Frontal cortex (tissue), 2 donors: Measurements from ENCODE around the genes SMO and NRF1.

DNA sequence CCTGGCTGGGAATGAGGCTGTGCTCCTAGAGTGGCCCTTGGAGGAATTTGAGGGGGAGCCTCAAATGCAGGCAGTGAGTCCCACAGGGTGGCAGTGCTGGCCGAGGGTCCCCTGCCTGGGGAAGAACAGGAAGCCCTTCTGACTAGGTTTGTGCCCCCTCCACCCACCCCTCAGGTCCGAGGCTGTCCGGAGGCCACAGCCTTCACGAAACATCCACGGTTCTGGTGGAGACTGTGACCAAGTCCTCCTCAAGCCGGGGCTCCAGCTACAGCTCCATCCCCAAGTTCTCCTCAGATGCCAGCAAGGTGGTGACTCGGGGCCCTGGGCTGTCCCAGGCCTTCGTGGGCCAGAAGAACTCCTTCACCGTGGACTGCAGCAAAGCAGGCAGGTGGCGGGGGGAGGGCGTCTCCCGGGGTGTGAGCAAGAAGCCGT lies 4.8 kb upstream of the ATP6V1F start:
- RAMPAGE, long total RNA = no peak

DNA sequence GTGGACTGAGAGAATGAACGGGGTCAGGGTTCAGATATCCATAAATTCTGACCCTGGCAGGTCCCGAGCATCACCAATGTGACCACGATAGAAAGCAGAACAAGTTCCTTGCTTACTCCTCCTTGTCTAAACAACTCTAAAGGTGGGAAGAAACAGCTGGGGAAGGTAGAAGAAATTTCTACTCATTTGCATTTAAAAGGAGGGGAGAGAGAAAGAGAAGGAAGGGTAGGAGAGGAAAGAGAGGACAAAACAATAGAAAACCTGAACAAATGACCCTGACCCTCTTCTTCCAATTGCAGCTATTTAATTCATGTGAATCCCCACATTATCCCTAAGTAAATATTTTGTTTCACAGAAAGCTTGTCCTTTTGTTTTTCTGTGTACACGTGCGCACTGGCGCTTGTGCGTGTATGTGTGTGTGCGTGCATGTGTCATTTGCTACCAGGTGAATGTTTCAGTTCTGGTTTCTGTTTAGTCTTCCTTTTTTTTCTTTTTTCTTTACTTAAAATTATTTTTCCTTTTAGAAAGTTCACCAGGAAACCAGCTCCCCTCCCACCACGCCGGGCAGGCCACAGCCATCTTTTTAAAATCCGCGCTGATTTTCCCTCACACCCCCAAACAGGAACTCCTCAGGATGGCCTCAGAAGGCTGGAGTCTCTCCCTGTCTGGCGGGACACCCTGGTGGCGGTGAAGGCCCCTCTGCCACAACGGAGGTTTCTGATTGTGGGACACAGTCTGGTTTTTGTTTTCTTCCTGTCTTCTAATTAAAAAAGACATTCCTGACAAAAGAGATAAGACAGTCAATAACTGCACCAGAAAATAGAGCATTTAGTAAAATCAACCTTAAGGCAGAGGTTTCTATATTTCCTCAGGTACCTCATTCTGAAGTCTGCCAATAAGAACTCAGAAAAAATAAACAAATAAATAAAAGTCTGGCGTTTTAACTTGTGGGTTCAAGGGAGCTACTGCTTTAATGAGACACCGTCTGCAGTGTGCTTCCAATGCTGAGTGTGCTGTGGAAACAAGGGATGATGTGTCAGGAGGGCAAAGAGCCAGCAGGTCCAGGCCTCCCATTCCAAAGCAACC lies 17.2 kb downstream of the IRF5 start:
- RAMPAGE, long total RNA = no peak

- RAMPAGE, long total RNA = no peak
These were observed 1.1 kb upstream of the TNPO3 start for GRCh38 chr7:129055972-129056429.

GRCh38 chr7:129188234-129188884 lies at the start of gene SMO:
Gene SMO, plus strand, starts transcription at chr7:129188633.
- RAMPAGE, long total RNA = no peak

DNA sequence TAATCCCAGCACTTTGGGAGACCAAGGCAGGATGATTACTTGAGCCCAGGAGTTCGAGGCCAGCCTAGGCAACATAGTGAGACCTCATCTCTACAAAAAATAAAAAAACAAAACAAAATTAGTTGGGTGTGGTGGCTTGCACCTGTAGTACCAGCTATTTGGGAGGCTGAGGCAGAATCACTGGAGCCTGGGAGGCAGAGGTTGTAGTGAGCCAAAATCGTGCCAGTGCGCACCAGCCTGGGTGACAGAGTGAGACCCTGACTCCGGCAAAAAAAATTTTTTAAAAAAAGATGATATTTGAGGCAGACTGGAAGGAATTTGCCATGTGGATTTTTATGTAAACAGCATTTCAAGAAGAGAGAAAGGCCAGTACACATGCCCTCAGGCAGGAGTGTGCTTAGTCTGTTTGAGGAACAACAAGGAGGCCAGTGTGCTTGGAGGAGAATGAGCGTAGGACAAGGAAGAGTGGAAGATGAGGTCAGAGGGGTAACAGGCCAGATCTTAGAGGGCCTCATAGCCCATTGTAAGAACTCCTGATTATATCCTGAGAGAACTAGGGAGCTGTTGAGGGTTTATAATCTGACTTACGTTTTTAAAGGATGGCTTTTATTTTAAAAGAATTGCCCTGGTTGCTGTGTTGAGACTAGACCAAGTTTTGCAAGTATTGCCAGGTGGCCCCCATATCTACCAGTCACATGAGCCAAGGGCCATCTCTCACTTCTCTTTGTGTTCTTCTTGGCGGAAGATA lies 17.2 kb upstream of the STRIP2 start:
- RAMPAGE, long total RNA = no peak

GRCh38 chr7:129427516-129427989 lies 6.7 kb upstream of the STRIP2 start:
- RAMPAGE, long total RNA = no peak

GRCh38 chr7:129611537-129612720 lies at the start of gene NRF1:
Gene NRF1, plus strand, starts transcription at chr7:129611720.
- RAMPAGE, long total RNA = no peak

GRCh38 chr7:129825332-129826203 lies 127.2 kb downstream of the UBE2H start:
- RAMPAGE, long total RNA = no peak

DNA sequence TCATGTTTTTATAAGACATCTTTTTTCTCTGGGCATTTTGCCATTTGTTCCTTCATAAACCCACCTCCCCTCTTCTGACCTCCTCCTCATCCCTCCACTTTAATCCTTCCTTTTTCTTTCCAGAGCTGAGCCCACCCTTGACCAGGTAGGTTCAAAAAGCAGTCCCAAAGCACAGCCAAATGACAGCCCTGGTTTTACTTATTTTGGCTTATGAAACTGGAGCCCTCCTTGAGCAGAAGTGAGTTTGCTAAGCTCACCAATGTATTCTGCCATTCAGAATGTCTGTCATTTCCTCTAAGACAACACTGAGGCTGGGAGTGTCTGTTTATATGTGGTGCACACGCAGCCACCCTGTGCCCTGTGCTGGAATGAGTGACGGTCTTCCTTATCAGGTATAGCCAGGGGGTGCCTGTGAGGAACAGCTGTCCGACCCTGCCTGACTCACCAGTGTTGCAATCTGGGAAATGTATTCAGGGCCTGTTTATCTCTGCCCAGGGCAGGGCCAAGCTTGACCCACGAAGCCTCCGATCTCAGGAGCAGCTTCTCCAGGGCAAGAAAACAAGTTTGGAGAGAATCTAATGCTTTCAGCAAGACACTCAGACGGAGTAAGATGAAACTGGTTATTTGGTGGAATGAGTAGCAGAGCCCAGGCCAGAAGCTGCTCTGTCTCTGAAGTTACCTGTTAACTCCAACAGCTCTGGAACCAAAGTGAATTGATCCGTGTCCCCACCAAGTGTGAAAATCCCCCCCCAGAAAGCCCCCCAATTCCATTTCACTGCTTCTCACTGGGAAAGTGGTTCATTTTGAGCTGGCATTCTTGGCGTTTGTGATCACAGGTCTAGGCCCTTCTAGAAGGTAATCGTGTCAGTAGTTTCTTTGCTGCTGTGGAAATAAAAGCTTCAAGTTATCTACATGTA lies 5.9 kb upstream of the UBE2H start:
- RAMPAGE, long total RNA = no peak

DNA sequence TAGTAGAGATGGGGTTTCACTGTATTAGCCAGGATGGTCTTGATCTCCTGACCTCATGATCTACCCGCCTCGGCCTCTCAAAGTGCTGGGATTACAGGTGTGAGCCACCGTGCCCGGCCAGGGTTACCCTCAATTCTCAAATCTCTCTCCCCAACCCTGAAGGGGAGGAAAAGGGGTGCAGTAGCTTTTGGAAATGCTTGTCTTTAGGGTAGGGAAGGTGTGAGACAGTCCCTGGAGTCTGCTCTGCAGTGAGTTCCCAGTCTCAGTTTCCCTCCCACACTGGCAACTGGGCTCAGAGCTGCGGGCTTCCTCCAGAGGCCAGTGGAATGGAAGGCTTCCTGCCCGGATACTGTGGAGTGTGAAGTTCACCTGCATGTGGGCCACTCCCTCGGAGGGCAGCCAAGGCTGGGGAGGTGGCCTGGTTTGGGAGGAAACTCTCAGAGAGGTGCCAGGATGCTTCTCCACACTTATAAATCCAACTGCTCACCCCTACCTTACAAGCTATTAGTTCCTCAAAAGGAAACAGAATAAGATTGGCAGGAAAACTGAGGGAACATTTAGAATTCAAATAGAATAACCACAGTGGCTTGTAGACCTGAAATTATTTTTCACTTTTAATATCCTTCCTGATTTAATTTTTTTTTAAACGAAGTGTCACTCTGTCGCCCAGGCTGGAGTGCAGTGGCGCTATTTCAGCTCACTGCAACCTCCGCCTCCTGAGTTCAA lies 18.0 kb upstream of the UBE2H start:
- RAMPAGE, long total RNA = no peak

- RAMPAGE, long total RNA = no peak
These were observed 29.1 kb downstream of the ZC3HC1 start for GRCh38 chr7:130022076-130022496.

GRCh38 chr7:130059414-130060007 lies 8.3 kb upstream of the ZC3HC1 start:
- RAMPAGE, long total RNA = no peak

DNA sequence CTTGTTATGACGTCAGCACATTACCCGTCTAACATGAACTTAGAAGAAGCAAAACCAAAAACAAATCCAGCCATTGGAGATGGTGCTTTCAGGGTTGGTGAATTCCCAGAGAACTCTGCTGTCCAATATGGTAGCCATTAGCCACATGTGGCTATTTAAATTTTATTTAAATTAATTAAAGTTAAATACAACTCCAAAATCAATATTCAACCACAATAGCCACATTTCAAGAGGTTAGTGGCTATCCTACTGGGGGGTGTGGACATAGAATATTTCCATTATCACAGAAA lies 186 bp upstream of the CPA5 start:
- RAMPAGE, long total RNA = no peak

- RAMPAGE, long total RNA = no peak
These were observed 5.1 kb upstream of the MEST start for GRCh38 chr7:130486552-130487452.

- RAMPAGE, long total RNA = no peak
These were observed 16.3 kb downstream of the MEST start for GRCh38 chr7:130507973-130508774.

DNA sequence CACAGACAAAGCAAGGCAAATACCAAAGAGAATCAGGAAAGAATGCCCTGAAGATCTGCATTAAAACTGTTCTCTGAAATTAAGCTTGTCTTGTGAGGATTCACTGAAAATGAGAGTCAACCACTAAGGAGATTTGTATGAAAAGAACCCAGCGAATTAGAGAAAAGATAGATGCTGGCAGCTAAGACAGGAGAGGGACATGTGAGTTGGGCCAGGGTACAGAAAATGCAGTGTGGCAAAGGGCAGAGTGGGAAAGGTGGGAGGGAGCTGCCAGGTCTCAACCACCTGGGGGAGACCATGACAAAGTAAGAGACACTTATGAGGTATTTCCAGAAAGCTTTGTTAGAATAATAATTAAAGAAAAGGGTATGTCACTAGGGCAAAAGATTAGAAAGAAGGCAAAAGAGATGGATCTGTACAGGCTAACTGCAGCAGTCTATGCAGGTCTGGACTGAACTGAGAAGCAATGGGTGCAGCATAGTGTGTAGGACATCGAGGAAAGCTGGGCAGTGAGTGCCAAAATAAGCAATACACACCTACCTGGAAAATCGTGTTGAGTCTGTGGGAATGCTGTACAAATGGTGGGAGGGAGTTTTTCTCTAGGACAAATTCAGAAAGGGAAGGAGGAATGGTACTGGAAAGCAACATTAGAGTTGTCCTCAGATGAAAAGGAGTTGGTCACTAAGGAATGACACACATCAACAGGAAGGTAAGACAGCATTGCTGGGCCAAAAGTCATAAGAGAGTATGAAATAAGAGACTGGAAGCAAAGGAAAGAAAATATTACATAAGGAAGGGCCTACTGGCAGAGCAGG lies 19.2 kb downstream of the MEST start:
- RAMPAGE, long total RNA = no peak

DNA sequence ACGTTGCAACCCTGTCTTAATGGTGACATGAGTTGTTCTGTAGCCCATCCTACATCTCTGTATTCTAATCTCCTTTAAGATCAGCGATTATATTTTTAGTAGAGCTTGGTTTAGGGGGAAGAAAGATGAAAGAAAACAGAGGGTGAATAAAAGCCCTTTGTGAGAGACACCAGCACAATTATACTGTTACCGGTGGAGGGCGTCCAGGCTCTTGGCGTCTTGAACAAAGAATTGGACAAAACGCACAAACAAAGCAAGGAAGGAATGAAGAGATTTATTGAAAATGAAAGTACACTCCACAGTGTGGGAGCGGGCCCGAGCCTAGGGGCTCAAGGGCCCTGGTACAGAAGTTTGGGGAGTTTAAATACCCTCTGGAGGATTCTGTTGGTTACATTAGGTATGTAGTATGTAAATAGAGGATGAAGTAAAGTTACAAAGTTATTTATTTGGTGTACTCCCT lies 60.3 kb upstream of the KLF14 start:
- RAMPAGE, long total RNA = no peak

DNA sequence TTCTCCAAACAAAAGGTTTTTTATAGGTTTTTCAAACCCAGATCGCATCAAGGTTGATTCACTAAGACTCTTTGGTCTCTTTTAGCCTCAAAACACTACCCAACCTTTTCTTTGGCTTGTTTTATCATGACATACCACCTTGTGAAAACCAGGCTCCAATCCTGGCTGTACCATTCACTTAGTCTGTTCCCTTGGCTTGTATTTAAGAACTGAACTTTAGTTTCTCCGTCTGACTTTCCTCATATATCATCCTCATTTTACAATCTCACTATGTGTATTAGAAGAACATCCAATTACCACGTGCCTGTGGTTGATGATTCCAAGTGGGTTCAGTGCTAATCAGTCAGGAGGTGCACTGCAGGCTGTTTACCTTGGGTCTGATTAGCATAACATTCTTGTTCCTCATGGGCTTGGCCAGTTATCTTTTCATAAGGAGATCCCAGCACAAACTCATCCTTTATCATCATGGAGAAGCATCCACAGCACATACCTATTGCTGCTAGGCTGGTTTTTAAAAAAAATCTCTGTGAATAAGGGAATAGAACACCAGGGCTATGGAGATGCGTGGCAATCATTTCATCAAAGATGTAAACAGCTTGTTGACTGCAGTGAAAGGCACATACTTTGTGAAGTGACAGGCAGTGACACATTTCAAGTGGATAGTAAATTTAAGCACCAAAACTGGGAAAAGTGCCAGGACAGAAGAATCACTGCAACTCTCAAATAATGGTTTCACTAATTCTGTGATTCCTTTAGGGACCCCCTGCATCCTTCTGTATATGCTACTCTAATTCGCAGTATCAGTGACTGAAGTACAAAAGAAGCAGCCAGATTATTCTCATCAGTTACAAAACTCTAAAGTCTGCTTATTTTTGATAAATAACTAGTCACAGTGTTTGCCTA lies 145.0 kb upstream of the KLF14 start:
- RAMPAGE, long total RNA = no peak

DNA sequence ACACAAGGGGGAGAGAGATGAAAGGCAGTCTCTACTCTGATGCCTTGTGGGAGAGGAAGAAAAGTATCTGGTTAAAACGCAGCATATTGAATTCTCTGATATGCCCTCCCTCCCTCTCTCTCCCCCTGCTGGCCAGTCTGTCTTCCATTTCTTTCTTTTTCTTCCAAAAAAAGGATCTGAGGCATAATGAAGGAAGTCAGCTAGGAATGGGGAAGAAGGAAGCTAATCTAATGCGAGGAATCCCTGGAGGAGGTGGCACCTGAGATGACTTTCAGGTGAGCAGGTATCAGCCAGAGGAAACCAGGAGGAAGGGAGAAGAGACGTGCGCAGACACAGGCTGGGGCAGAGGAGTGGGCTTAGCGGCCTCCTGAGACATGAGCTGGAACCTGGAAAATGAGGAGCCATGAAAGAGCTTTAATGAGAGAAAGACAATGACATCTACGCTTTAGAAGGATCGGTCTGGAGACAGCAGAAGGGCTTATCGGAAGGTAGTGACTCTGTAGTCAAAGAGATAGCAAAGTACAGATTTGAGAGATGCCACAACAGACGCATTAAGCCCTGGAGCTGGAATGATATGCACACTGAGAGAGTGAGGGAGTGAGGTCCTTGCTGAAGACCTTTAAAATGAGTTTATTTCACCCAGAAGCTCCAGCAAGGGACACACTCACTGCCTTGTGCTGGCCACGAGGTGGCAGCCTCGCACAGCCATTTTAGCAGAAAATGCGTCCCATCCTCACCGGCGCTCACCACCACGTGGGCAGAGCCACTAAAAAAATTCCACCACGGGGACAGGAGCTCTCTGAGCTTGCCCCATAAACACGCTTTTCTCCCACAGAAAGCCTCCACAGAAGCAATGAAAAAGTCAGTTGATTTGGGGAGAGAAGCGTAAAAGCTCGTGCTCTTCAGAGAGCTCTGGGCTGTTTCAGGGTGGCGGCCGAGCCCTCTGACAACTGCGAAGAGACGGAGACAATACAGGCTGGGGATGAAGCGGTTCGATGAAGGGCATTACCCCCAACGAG lies 162.8 kb upstream of the KLF14 start:
- RAMPAGE, long total RNA = no peak

DNA sequence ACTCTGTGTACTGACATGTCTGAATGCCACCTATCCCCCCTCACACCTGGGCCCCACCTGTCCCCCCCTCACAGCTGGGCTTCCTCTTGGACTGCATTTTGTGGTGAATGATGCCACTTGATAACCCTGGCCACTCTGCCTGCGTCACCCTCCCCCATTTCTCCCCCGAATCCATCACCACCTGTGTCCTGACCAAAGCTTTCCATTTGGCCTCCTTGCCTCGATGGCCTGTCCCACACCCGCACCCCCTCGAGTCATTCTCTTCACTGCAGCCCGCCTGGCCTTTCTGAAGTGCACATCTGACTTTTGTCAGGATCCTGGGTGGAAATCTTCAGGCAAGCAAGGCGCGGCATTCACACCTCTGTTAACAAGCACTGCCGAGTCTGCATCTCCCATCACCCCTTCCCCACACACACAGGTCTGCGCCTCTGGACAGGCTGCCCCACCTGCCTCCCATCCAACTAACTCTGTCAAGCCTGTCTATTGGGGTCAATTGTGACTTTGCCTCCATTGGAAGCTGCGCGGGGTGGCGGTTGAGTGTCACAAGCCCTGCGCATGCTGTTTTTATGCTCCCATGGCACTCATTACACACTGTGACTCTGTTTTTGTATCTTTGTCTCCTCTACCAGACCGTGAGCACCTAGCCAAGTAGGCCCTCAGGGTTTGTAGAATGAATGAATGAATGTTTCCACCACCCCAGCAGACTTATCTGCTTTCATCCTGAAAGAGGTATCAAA lies 175.4 kb upstream of the KLF14 start:
- RAMPAGE, long total RNA = no peak